Uterus (tissue), 7 donors: Measurements from ENCODE around the genes SNRNP48 and BMP6.

DNA sequence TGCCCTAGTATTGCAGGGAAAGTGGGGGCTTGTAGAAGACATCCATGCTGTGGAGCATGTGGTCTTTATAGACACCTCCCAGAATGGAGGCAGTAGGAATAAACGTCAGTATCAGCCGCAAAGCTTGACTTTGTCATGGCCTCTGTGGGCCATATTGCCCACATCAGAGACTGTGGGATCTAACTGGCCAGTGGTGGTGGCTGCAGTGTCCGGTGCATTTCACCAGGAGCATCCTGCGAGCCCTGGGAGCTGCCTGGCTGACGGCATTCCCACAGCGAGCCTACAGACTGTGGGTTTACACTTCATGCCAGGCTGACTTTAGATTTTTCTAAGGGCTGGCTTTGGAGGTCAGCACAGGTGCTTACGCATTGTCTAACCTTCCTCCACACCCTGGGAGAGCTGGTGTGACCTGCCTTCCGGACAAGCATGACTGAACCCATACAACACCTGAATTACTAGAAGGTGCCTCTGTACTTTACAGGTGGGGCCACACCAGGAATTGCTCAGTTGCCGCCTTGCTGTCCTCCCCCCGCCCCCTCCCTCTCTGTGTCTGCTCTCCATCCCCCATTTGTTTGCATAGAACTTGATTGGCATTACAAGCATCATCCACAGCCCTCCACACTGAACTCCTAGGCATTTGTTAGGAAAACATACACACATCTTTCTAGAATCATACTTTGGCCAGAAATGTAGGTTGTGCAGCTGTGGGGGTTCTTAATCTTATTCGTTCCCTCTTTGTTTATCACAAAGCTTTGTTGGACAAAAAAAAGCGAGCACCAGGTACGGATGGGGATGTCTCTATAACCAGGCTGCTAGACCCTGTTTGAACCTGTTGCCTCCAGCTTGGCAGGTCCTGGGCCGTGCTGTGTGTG, 96.3 kb downstream of the RREB1 start:
- PRO-cap, 4 experiments = peak in 2 of 4 experiments; most common plus-strand start position 473 of the sequence (in 1); most common minus-strand start position 291 of the sequence (in 2)
- RAMPAGE, long total RNA, 2 experiments = no peak in any of the 2 experiments
- RRBS = no CpG with 5 or more reads among the region's 14 CpGs

GRCh38 chr6:7214873-7215702, 97.9 kb downstream of the SSR1 start:
- PRO-cap, 4 experiments = no peak in any of the 4 experiments
- RAMPAGE, long total RNA, 2 experiments = start-site peak on the plus strand in 1 of 2 experiments, at chr6:7214738-7215512 at its widest, 14 reads per replicate
- RRBS = no CpG with 5 or more reads among the region's 15 CpGs

DNA sequence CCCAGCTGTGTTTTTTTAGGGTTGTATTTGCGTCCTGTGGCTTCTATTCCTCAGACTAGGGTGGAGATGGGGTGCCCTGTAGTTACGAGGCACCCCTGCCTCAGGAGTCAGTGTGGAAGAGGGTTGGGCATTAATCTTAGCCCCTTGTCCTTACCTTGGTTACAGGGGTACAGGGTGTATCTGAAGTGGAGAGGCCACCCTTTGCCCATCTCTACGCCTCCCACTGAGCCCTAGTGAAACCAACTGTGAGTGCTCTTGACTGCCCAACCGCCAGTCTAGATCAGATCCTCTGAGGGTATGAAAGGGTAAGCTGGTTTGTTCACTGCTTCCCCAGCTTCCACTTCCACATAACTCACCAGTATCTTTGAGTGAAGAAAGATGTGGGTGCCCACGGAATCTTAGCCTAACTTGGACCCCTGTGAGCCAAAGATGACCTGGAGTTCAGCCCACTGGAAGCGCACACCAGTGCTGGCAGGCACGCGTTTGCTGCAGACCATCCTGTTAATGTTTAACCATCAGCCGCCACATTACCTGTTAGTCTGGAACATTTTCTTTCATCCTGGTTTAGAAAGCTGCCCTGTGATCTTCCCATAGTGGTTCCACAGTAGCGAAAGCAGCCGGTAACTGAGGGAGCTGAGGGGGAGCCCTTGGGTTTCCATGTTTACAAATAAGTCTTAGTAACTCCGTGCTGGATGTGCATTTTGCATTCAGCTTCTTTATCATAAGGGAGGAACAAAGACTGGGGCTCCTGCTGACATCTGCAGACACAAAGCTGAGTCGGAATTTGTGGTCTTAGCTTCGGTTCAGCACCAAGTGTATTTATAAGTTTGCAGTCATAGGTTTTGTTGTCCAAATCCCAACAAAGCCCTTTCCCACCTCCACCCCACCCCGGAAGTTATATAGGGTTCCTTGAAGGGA, 71.2 kb downstream of the SSR1 start:
- PRO-cap, 4 experiments = peak in 2 of 4 experiments; most common plus-strand start position 557 of the sequence (in 1); most common minus-strand start position 277 of the sequence (in 1)
- RAMPAGE, long total RNA, 2 experiments = no peak in any of the 2 experiments
- RRBS = no CpG with 5 or more reads among the region's 15 CpGs

DNA sequence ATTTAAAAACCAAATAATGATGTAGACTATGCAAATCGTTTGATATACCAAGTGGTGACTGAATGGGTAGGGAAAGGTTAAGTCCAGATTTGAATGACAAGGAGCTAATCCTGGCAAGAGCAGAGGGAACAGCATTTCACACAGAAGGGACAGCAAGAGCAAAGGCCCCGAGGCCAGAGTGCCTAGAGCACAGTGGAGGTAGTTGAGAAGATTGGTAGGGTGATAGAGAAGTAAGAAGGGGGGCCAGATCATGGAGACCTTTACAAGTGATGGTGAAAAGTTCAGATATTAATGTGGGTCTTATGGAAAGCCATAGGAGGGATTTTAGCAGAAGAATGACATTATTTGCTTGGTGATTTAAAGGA, 877 bp downstream of the RIOK1 start:
- PRO-cap, 4 experiments = no peak in any of the 4 experiments
- RAMPAGE, long total RNA, 2 experiments = no peak in any of the 2 experiments
- RRBS = no CpG with 5 or more reads among the region's 2 CpGs

GRCh38 chr6:7445612-7446535, 56.3 kb downstream of the RIOK1 start:
- PRO-cap, 4 experiments = no peak in any of the 4 experiments
- RAMPAGE, long total RNA, 2 experiments = no peak in any of the 2 experiments
- RRBS = no CpG with 5 or more reads among the region's 18 CpGs

- PRO-cap, 4 experiments = peak in 4 of 4 experiments; most common plus-strand start chr6:7590198 (in 3); most common minus-strand start chr6:7590077 (in 2)
- RAMPAGE, long total RNA, 2 experiments = start-site peak on the plus strand in 1 of 2 experiments, at chr6:7590187-7590226 at its widest, 306 reads per replicate
- RRBS = 2% methylated on average over 31 of the region's 72 CpGs
Observed at GRCh38 chr6:7589825-7590906, at the start of gene SNRNP48. TSS of gene SNRNP48 (plus strand) at chr6:7590198.

- PRO-cap, 4 experiments = no peak in any of the 4 experiments
- RAMPAGE, long total RNA, 2 experiments = no peak in any of the 2 experiments
- RRBS = no CpG with 5 or more reads among the region's 9 CpGs
Observed at GRCh38 chr6:7604863-7605650, 15.1 kb downstream of the SNRNP48 start.

DNA sequence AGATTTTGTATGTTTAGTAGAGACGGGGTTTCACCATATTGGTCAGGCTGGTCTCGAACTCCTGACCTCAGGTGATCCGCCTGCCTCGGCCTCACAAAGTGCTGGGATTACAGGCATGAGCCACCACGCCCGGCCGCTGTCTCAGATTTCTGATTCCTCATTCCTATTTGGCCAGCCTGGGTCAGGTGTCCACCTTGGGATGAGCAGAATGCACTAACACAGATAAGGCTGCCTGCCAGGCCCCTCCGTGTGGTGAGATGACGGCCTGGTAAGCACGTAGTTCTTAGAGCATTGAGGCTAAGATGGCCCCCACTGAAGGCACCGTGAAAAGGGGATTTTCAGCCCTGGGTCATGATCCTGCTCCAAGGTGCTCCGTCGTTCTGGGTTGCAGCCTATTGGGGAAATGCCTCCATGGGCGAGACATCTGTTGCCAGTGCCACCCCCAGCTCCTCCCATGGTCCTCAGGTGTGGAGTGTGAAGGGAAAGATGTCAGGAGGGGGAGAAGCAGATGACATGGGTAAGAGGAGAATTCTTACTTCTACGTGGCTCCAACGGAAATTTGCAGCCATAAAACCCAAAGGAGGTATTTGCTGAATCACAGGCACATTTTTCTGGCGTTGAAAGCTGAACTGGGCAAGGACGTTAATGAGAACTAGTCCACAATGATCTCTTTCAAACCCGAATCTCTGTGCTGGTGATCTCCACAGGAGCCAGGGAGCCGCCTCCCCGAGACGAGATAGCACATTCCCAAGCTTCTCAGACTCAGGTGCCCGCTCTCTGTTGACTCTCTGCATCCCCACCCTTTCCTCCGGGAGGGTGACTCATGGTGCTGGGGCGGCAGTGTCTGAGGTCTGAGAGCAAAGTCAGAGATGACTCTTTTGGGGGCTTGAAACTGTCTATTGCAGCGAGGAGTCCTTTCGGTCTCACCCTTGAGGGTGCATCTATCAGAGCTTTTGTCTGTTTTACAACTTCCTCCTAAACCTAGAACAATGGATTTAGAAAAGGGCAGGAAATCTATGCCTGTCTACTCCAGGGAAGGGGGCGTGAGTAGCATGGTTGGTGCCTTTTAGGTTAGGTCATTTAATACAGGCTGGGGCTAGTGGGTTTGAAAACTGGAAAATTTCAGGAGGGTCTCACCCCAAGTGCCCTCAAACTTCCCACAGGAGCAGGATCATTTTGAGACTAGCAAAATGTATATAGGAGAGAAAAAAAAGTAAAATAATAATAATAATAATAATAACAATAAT, 33.9 kb upstream of the BMP6 start:
- PRO-cap, 4 experiments = no peak in any of the 4 experiments
- RAMPAGE, long total RNA, 2 experiments = no peak in any of the 2 experiments
- RRBS = no CpG with 5 or more reads among the region's 28 CpGs

DNA sequence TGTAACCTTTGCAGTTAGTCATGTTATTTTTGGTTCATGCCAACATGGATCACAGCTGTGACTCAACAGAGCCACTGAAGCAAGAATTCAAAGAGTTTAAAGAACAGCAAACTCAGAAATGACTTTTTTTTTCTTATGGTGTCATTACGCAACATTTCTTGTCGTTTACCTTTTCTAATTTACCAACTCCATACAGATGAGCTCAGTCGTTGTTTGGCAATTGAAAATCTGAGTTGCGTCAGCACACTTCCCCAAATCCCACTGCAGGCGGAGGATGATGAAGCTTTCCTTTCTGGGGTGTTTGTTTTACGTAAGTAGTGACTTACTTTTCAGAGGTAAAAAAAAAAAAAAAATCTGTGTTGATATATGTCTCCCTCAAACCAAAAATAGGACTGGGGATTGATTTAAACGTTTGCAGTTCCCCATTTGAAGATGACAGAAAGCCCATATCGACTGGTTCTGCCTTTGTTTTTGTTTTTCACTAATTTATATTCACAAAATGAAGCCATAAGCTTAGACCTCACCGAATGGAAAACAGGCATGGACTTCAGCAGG, 27.7 kb upstream of the BMP6 start:
- PRO-cap, 4 experiments = no peak in any of the 4 experiments
- RAMPAGE, long total RNA, 2 experiments = no peak in any of the 2 experiments
- RRBS = no CpG with 5 or more reads among the region's 9 CpGs

DNA sequence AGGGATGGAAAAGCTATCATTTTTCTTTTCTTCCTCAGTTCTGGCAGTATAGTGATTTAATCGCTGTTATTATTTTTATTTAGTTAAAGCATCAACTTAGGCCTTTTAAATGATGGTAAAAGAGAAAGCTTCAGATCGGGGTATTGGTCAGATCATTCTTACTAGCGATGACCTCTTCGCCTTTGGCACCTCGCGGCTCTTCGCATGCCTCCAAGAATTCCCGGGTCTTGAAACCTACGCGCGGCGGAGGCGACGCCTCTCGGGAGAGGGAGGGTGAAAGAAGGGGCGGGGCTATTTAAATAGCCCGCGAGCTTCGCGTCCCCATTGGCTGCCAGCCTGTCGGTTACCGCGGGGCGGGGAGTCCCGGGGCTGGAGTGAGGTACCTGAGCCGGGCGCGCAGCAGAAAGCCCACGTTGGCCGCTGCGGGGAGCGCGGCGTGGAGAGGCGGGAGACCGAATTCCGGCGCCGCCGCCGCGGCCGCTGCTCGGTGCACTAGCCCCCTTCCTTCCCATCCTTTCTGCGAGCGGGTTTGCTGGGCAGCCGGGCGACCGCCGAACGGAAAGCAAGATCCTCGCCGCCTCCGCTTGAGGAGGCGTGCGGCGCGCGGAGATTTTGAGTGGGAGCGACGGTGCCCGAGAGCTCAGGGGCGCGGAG, at the start of gene BMP6:
Gene BMP6, plus strand, starts transcription at position 402 of the 654 bp plus-strand sequence.
- PRO-cap, 4 experiments = peak in 4 of 4 experiments; most common plus-strand start position 411 of the sequence (in 4); most common minus-strand start position 222 of the sequence (in 1)
- RAMPAGE, long total RNA, 2 experiments = no peak in any of the 2 experiments
- RRBS = 2% methylated on average over 22 of the region's 64 CpGs

DNA sequence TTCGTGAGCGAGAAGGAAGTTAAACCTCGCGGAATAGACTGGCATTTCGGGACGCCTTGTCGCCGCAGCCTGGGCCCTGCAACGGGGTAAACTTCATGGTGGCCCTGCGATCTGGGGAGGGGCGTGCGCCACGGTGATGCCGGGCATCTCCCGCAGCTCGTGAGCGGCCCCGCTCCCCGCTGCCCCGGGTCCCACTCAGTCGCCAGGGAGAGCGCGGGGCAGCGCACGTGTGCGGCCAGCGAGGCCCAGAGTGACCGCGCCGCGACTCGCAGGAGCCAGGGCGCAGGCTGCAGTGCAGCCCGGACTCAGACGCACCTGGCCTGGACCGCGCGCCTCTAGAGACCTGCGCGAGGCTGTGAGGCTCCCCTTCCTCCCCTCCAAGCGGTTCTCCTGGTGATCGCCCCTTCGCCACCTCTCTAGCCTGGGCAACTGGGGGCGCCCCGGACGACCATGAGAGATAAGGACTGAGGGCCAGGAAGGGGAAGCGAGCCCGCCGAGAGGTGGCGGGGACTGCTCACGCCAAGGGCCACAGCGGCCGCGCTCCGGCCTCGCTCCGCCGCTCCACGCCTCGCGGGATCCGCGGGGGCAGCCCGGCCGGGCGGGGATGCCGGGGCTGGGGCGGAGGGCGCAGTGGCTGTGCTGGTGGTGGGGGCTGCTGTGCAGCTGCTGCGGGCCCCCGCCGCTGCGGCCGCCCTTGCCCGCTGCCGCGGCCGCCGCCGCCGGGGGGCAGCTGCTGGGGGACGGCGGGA, 627 bp downstream of the BMP6 start:
- PRO-cap, 4 experiments = no peak in any of the 4 experiments
- RAMPAGE, long total RNA, 2 experiments = no peak in any of the 2 experiments
- RRBS = 2% methylated on average over 40 of the region's 83 CpGs

DNA sequence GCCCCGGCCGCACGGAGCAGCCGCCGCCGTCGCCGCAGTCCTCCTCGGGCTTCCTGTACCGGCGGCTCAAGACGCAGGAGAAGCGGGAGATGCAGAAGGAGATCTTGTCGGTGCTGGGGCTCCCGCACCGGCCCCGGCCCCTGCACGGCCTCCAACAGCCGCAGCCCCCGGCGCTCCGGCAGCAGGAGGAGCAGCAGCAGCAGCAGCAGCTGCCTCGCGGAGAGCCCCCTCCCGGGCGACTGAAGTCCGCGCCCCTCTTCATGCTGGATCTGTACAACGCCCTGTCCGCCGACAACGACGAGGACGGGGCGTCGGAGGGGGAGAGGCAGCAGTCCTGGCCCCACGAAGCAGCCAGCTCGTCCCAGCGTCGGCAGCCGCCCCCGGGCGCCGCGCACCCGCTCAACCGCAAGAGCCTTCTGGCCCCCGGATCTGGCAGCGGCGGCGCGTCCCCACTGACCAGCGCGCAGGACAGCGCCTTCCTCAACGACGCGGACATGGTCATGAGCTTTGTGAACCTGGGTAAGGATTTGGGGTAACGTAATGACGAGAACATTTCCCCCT, 1.3 kb downstream of the BMP6 start:
- PRO-cap, 4 experiments = no peak in any of the 4 experiments
- RAMPAGE, long total RNA, 2 experiments = no peak in any of the 2 experiments
- RRBS = 2% methylated on average over 26 of the region's 60 CpGs

DNA sequence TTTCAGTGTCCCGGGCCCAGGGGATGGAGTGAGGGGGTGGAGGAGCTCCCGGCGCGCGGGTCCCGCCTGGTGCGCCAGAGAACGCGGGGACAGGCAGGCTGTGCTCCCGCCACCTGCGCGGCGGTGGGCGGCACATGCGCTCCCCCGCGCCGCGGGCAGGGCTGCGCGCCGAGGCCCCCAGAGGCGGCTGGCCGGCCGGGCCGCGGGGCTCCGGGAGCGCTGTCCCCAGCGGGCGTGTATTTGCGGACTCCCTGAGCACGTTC, 1.7 kb downstream of the BMP6 start:
- PRO-cap, 4 experiments = no peak in any of the 4 experiments
- RAMPAGE, long total RNA, 2 experiments = no peak in any of the 2 experiments
- RRBS = 0% methylated on average over 1 of the region's 33 CpGs

DNA sequence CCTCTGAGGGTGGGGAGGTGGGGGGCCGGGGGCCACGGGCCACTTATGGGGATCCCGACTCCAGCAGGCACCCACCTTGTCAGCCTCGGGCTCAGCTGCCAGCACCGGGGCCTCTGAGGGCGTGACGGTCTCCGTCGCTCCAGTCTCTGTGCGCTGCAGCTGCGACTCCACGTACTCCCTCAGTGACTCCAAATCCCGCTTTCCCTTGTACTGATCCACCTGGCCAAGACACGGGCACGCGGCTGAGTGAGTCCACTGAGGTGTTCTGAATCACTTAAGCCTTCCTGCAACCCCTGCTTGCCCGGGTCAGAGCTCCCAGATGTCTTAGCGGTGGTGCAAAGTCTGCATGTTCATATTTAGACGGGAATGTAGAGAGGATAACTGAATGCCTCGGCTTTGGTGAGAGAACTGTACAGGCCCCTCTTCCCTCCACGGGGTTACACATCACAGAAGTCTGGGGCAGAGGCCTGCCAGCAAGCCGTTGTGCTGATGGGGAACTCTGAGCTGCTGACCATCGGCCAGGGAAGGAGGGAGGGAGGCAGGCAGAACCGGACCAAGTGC, 21.9 kb downstream of the TXNDC5 start:
- PRO-cap, 4 experiments = no peak in any of the 4 experiments
- RAMPAGE, long total RNA, 2 experiments = no peak in any of the 2 experiments
- RRBS = 91% methylated on average over 5 of the region's 24 CpGs

GRCh38 chr6:7996536-7996986, 67.6 kb downstream of the BLOC1S5 start:
- PRO-cap, 4 experiments = peak in 1 of 4 experiments; most common minus-strand start chr6:7996666 (in 1)
- RAMPAGE, long total RNA, 2 experiments = no peak in any of the 2 experiments
- RRBS = no CpG with 5 or more reads among the region's 9 CpGs

DNA sequence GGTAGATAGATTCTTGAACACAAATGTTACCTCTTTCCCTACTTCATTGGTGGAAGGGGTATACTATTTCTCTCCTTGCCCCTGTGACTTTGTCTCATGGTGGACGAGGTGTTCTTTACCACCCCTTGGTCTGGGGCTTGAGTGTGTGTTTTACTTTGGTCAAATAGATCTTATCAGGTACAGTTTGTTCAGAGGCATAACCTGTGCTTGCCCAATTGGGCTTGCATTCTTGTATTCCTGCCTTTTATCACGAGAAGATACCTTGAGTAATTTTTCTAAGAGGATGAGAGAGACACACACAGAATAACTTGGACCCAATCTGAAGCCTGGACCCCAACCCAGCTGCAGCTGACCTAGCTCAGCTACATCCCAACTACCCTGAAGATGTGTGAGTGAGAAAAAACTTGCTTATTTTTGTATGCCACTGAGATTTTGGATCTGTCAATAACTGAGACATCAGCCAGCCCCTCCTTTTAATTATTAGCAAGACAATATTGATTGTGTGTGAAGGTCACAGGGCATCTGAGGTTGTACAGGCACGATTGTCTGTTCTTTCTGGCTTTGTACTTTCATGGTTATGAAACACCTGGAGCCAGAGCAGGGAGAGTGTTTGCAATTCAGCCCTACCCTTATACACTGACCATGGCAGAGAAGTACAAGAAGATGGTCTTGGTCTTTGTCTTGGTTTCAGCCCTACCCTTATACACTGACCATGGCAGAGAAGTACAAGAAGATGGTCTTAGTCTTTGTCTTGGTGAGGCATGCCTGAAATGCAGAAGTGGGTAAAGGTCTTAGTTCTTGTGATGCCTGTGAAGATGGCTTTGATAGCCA, 204.8 kb upstream of the SLC35B3 start:
- PRO-cap, 4 experiments = no peak in any of the 4 experiments
- RAMPAGE, long total RNA, 2 experiments = no peak in any of the 2 experiments
- RRBS = no CpG with 5 or more reads among the region's 3 CpGs

DNA sequence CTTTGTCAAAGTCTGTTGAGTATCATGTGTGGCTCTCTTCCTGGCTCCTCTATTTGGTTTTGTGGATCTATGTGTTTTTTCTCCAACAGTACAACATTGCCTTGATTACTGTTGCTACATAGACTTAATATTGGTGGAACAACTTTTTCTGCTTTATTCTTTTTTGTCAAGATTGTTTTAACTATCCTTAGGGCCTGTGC, 950.0 kb upstream of the SLC35B3 start:
- PRO-cap, 4 experiments = peak in 3 of 4 experiments; most common minus-strand start position 51 of the sequence (in 3)
- RAMPAGE, long total RNA, 2 experiments = no peak in any of the 2 experiments

GRCh38 chr6:9467688-9468002, 947.2 kb downstream of the TFAP2A start:
- PRO-cap, 4 experiments = no peak in any of the 4 experiments
- RAMPAGE, long total RNA, 2 experiments = no peak in any of the 2 experiments
- RRBS = no CpG with 5 or more reads among the region's 2 CpGs

DNA sequence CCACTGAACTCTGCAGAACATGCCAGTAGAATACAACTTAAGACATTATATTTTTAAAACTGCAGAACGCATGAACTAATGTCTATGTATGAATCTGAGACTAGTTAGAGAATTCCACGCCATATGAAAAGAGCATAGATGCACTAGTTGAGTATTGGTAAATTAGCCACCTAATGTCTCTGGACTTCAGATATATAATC, 654.4 kb downstream of the TFAP2A start:
- PRO-cap, 4 experiments = no peak in any of the 4 experiments
- RAMPAGE, long total RNA, 2 experiments = no peak in any of the 2 experiments
- RRBS = no CpG with 5 or more reads among the region's 2 CpGs

DNA sequence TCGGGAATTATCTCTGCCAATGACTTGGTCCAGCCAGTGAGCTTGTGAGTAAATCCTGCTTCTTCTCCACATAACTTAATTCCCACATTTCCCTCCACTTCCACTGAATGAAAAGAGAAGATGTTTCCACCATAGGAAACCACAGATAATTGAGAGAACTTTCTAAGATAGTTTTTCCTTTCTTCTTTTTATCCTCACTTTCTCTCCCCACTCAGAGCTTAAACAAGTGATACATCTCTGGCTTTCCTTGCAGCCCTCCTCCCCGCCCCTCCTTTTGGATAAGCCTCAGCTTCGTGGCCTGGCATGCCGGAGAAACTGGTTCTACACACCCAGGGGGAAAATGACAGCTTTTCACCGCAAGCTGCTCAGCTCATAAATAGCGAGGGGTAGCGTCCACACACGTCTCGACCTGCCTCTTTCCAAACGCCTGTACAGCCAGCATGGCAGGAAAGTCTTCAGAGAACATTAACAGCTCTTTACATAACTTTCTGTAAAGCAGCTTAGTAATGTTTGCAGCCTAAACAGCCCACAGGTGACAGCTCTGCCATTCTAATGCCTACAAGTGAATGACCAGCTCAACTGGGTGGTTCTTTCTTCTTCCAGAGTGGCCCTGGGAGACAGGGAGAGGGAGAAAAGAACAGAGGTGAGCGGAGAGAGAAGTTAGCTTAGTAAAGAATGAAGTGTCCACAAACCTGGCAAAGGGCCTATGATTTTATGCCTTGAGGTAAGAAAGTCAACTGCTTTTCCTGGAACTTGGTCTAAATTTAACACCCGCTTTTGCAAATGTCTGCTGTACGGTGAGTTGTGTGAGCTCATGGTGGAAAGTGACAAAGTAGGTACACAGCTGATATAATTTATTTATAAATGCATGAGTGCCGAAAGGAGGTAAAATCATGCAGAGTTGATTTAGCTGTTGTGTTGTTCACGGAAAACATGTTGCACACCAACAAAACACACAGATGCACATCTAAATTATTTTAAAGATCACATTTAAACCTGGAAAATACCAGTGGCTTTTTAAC, 251.5 kb downstream of the TFAP2A start:
- PRO-cap, 4 experiments = no peak in any of the 4 experiments
- RAMPAGE, long total RNA, 2 experiments = no peak in any of the 2 experiments
- RRBS = no CpG with 5 or more reads among the region's 15 CpGs